Gastrocnemius medialis (tissue), 3 donors: ENCODE measurements around the gene TMEM117.

DNA sequence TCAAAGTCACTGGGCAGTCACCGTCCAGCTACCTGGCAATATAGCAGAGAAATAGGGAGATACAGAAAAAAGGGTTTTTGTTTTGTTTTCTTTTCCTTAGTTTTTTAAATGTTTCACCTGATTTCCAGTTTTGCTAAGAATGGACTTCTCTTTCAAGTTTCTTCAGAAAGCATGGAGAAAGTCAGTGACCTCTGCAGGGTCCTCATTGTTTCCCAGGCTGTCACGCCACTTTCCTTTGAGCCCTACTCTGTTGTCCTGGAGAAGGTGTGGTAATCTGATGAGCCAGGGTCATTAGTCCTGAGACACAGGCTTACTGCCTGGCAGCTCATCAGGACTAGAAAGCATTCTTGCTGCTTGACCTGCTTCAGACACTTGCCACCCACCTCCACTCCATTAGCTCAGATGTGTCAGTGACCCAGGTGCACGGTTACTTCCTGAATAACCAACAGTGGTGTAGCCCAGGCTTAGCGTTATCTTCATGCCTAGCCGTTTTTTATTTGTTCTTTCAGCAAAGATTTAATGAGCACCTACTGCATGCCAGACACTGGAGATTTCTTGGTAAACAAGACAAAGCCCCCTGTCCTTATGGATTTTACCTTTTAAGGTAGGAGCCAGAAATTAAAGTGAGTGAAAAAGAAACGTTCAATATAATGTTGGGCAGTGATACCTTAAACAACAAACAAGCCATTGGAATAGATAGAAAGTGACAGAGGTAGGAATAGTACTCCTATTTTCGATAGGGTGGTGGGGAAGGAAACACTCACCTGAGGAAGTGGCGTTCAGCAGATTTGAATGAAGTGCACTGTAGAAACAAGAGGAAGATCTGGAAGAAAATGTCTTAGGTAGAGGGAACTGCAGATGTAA is 94.0 kb downstream of the FGD4 start:
- PRO-cap = no peak
- RAMPAGE, long total RNA, 3 experiments = no peak in any of the 3 experiments

GRCh38 chr12:32550356-32550641 is 128.8 kb upstream of the DNM1L start:
- PRO-cap = no peak
- RAMPAGE, long total RNA, 3 experiments = no peak in any of the 3 experiments

- PRO-cap = no peak
- RAMPAGE, long total RNA, 3 experiments = no peak in any of the 3 experiments
Observed at GRCh38 chr12:32679803-32680328, 765 bp downstream of the DNM1L start.

DNA sequence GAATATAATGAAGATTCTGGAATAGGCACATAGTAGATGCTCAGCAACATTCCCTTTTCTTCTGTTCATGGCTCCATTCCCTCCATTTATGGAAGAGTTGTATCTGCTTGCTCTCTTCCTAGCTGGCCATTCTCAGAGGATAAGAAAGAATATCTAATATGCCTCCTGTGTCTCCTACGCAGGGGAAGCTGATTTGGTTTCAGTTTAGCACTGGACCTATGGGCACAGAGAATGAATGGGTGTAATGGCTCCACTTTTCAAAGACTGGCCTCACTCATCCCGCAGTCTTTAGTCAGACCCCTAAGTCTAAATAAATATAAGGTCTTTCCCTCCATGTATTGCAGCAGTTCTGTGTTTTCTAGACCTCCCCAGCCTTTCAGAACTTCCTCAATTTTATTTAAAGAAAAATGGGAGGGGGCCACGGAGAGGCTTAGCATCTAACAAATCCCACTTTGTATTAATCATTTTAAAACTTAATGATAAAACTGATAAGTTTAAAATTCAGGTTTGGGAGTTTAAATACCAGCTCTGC is 1.9 kb downstream of the PKP2 start:
- PRO-cap = no peak
- RAMPAGE, long total RNA, 3 experiments = no peak in any of the 3 experiments

GRCh38 chr12:32895591-32896298 is 832 bp downstream of the PKP2 start:
- PRO-cap = no peak
- RAMPAGE, long total RNA, 3 experiments = no peak in any of the 3 experiments

DNA sequence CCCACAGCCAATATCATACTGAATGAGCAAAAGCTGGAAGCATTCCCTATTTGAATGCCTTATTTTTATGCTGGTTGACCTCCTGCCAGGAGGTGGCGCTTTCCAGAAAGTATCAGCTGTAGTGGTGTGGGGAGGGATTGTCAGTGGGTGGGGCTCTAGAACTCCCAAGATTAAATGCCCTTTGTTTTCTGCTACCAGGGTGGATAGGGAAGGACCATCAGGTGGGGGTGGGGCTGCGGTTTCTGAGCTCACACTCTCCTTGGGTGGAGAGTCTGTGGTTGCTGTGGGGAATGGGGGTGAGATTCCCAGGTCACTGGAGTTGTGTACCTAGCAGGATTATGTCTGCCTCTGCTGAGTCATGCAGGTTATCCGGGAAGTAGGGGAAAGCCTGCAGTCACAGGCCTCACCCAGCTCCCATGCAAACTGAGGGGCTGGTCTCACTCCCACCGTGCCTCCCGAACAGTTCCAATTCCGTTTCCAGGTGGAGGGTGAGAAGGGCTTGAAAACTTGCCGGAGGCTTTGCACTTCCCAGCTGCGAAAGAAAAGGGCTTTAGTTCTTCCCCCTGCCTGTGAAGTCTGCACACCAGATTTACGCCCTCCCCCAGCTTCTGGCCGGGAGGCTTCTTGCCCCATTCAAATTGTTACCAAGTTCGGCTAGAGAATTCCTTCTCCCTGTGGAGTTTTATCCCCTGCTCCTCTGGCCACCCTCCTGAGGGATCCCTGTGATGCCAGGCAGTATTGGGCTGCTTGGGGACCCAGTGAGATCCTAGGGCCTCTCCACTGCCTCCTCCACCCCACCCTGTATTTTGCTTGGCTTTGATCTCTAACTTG is 68.4 kb downstream of the ALG10B start:
- PRO-cap = no peak
- RAMPAGE, long total RNA, 3 experiments = no peak in any of the 3 experiments

DNA sequence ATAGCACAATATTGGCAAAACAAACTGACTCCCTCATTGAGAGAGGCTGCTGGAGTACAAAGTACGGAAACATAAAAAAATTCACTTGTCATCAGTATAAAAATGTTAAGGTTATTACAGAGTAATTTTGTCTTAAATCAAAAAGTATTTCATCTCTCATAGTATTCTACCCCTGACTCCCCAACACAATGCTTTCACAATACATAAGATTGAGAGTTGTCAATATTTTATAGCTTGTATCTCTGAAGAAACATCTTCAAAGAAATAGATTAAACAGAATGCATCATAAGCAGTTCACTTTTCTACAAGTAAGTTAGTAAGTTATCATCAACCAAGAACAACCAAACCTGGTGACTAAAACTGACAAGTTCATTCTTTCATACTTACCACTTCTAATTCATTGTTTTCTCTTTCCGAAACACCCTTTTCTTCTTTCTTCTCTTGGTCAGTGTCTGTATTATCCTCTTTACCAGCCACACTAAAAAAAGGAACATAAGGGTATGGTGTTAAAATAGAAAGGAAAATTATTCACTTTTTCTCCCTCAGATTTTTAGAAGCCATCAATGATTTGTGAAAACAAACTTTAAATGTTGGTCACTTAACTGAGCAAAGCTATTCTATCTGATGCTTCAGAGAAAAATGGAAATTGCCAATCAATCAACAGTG is 101.1 kb downstream of the KIF21A start:
- PRO-cap = no peak
- RAMPAGE, long total RNA, 3 experiments = no peak in any of the 3 experiments

DNA sequence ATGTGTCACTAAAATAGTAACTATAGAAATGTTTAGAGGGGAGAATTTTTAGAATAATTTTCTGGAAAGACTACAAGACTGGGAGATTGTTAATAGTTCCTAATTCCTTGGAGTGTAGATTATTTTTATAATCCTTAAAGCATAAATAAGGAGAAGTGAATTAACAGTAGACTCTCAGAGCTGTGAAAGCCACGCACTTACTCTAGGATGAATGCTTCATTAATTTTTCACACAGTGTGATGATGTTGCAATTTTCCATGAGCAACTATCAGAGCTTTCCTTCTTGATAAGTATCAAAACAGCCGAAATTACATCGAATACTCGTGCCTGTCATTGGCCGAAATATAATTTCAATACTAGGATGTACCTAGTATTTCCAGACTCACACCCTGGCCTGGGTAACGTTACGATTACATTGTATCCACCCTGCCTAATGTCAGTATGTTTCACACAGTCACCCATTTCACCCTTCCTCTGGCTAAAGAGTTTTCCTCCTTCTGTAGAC is 1.1 kb downstream of the KIF21A start:
- PRO-cap = no peak
- RAMPAGE, long total RNA, 3 experiments = no peak in any of the 3 experiments

- PRO-cap = bidirectional peak, plus-strand start at chr12:39442389, minus-strand start at chr12:39442354; bidirectional peak, plus-strand start at chr12:39442464, minus-strand start at chr12:39442450
- RAMPAGE, long total RNA, 3 experiments = no peak in any of the 3 experiments
Observed at GRCh38 chr12:39442266-39442958, 508 bp downstream of the KIF21A start.

DNA sequence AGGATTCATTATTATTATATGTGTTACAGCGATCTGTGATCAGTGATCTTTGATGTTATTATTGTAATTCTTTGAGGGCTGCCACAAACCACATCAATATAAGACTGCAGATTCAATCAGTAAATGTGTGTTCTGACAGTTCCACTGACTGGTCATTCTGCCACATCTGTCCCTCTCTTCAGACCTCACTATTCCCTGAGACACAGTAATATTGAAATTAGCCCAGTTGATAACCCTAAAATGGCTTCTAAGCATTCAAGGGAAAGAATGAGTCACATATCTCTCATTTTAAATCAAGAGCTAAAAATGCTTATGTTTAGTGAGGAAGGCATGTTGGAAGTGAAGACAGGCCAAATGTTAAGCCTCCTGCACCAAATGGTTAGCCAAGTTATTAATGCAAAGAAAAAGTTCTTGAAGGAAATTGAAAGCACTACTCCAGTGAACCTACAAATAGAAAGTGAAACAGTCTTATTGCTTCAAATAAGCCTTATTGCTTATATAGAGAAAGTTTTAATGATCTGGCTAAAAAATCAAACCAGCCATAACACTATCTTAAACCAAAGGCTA is 24.5 kb upstream of the KIF21A start:
- PRO-cap = no peak
- RAMPAGE, long total RNA, 3 experiments = no peak in any of the 3 experiments

- PRO-cap = no peak
- RAMPAGE, long total RNA, 3 experiments = no peak in any of the 3 experiments
Observed at GRCh38 chr12:39978520-39978938, 127.4 kb downstream of the SLC2A13 start.

DNA sequence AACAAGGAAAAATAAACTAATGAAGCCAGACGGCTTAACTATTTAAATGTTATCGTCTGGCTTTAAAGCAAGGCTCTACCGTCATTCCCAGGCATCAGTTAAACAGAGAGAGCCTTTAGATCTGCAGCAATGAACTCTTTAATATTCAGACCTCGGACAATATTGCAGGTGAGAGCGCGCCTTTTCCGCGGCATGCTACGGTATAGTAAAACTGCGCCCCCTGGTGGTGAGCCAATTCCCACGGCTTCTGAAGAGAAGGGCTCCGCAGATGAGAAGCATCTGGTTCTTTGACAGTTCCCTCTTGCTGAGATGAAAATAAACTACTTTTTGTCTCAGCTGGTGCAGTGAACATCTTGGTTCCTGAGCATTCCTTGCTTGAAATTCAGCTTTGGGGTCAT is 1.6 kb upstream of the SLC2A13 start:
- PRO-cap = no peak
- RAMPAGE, long total RNA, 3 experiments = no peak in any of the 3 experiments

DNA sequence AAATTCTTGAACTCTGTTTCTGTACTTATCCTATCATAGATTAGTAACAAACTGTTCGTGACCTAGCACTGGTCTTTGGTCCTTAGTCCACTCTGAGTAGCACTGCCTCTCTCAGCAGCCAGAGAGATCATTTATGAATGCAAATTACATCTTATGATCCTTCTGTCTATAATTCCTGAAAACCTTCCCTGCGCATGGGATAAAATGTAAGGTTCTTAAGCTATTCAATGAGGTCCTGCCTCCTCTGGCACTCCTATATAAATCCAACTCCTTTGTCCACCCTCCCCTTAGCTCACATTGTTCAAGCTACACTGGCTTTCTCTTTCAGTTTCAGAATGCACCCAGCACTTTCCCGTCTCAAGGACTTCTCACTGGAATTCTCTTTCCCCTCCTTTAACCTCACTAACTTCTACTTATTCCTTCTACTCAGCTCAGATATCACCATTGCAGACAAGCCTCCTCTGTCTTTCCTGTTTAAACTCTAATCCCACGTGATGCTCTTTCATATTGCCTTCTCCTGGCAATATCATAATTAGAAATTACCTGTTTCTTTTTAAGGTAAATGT is 17.1 kb downstream of the PDZRN4 start:
- PRO-cap = no peak
- RAMPAGE, long total RNA, 3 experiments = no peak in any of the 3 experiments

GRCh38 chr12:41476659-41476958 is 288.5 kb downstream of the PDZRN4 start:
- PRO-cap = no peak
- RAMPAGE, long total RNA, 3 experiments = no peak in any of the 3 experiments

GRCh38 chr12:41563532-41563756 is 375.3 kb downstream of the PDZRN4 start:
- PRO-cap = no peak
- RAMPAGE, long total RNA, 3 experiments = no peak in any of the 3 experiments

- PRO-cap = no peak
- RAMPAGE, long total RNA, 3 experiments = no peak in any of the 3 experiments
Observed at GRCh38 chr12:41572191-41573489, 384.5 kb downstream of the PDZRN4 start.

DNA sequence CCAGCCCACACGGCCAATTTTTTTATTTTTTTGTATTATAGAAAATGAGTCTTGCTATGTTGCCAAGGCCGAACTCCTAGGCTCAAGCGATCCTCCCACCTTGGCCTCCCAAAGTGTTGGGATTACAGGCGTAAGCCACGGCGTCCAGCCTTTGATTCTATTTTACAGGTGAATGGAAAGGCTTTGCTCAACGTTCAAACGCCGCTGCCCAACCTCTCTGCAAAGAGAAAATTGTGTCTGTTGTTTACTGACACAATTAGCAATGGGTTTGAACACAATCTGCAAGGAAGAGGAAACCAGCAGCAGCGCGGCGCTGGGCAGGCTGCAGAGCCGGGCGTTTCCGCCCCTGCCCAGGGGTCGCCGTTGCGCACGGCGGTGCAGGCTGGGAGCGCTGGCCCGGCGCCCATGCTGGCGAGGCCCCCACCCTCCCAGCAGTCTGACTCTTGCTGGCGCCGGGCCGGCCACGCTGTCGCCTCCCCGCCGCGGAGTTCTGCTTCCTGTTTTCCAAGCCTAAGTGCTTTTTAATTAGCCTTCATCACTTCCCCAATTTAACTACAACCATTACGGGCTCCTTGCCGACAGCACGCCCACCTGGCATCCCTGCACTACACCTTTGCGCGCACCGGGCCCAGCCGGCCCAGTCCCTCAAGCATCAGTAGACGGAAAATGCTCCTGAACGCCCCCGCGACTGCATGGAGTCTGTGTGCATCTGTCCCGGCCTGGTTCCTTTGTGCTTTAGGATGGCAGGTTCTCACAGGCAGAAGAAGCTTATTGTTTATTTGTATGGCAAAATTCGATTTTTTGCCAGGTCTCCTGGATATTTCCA is 212.2 kb downstream of the GXYLT1 start:
- PRO-cap = no peak
- RAMPAGE, long total RNA, 3 experiments = no peak in any of the 3 experiments

- PRO-cap = unidirectional peak, plus-strand start at chr12:43835824; bidirectional peak, plus-strand start at chr12:43836081, minus-strand start at chr12:43836029; bidirectional peak, plus-strand start at chr12:43836510, minus-strand start at chr12:43836304
- RAMPAGE, long total RNA, 3 experiments = no peak in any of the 3 experiments
Observed at GRCh38 chr12:43835340-43836683, at the start of gene TMEM117. TSS of gene TMEM117 (plus strand) at chr12:43836081.

DNA sequence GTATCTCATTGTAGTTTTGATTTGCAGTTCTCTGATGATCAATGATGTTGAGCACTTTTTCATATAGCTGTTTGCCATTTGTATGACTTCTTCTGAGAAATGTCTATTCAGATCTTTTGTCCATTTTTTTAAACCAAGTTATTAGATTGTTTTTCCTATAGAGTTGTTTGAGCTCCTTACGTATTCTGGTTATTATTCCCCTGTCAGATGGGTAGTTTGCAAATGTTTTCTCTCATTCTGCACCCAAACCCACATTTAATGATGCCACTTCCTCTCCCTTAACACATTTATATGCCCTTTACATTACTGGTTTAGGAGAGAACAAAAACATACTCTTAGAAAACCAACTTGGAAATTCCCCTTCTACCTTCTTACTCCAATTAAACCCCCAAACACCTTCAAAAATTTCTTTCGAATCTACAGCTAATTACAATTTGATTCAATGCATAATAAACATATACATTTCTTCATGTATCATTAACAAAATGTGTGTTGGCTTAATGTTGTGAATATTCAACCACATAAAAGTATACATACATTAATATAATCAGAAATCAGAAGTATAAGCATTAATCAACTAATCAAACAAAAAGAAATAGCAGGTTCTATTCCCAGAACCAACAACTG is 48.0 kb downstream of the NELL2 start:
- PRO-cap = no peak
- RAMPAGE, long total RNA, 3 experiments = no peak in any of the 3 experiments

- PRO-cap = no peak
- RAMPAGE, long total RNA, 3 experiments = no peak in any of the 3 experiments
Observed at GRCh38 chr12:44834936-44835436, 41.1 kb downstream of the NELL2 start.